SUDHL5 (cell line): ENCODE measurements around a stretch of chr2.

DNA sequence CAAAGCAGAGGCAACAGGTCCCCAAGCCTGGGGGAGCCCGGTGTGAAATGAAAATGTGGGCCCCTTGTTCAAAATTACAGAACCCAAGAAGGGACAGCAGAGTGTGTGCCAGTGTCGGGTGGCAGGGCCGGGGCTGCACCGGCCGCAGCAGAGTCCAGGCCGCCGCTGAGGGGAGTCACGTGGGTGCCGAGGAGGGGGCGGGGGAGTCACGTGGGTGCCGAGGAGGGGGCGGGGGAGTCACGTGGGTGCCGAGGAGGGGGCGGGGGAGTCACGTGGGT lies 10.1 kb downstream of the COLEC11 start:
- PRO-cap: no peak

DNA sequence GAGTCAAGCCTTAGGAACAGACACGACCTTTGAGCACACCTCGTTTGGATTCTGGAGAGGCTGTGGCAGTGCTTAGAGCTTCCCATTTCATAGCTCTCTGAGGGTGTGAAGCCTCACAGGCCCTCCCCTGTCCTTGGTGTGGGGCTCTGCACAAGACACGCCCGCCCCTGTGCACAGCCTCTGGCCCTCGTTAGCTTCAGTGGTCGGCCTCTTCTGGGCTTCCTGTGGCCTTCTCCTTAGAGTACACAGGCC lies 208.5 kb downstream of the DCDC2C start:
- PRO-cap: no peak

GRCh38 chr2:3913242-3913753 lies 209.9 kb downstream of the DCDC2C start:
- PRO-cap: no peak

DNA sequence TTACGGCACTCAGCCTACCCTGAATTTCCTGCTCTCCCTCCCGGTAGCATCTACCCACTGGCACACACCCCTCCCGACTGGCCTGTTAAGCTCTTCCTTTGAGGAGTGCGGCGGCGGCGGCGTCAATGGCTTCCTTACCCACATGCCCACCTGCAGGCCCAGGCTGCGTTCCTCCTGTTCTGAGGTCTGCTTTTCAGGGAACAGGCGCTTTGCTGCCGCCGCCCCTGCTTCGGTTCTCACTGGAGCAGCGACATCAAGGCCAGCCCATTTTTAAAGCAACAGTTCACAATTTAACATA lies 432.4 kb downstream of the DCDC2C start:
- PRO-cap: no peak

DNA sequence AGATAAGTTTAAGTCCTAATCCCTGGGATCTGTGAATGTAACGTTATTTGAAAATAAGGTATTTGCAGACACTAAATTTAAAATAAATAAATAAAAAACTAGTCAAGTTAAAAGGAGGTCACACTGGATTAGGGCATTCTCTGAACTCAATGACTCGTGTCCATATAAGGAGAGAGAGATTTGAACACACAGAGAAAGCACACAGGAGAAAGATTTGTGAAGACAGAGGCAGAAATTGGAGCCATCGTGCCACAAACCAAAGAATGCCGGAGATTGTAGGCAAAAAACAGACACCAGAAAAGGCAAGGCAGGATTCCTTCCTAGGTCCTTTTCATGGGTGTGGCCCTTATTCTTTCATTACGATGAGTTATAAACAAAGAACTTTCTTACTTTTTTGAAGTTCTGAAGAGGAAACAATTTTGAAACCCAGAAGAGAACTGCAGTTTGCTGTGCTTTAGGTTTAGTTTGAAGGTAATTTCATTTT lies 981.6 kb downstream of the DCDC2C start:
- PRO-cap: no peak

- PRO-cap: no peak
These were observed 633.2 kb upstream of the SOX11 start for GRCh38 chr2:5059058-5059334.

DNA sequence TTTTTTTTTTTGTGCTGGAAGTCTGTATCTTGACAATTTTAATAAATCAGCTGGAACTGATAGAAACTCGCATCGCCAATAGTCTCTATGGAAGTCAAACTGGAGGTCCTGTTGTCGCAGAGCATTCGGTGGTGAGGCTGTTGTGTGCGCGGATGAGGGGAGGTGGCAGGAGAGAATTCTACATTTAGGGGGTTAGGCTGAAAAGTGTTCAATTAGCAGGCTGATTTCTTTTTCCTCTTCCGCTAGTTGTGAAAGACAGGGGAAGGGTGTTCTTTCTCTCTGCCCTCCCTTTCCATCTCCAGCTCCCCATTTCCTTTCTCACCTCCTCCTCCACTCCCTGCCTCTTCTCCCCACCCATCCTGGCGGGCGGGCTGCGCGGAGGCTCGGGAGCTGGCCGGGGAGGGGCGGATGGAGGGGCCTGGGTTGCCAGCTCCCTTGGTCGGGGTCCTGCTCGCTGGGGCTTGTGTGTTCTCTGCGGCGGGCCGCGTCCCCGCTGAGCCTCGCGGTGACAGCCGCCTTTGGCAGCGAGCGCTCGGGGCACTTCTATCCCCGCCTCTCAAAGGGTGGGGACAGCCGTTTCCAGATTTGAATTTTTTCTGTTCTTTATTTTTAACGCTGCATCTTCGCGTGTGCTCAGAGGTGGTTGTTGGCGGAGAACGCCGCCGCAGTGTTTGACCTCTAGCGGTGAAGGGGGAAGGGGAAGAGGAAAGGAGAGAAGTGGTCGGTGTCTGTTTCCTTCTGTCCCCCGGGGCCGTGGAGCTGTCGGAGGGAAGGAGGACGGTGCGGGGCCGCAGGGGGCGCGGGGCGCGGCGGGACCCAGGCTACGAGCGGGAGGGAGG lies 3.6 kb downstream of the SOX11 start:
- PRO-cap: bidirectional peak, plus-strand start at position 124 of the sequence, minus-strand start at position 146 of the sequence; bidirectional peak, plus-strand start at position 632 of the sequence, minus-strand start at position 474 of the sequence

- PRO-cap: no peak
These were observed 381.6 kb downstream of the SOX11 start for GRCh38 chr2:6073657-6074386.

- PRO-cap: no peak
These were observed 10.0 kb downstream of the RNF144A start for GRCh38 chr2:6927106-6927677.

- PRO-cap: no peak
These were observed 803.9 kb upstream of the ID2 start for GRCh38 chr2:7877706-7878655.

DNA sequence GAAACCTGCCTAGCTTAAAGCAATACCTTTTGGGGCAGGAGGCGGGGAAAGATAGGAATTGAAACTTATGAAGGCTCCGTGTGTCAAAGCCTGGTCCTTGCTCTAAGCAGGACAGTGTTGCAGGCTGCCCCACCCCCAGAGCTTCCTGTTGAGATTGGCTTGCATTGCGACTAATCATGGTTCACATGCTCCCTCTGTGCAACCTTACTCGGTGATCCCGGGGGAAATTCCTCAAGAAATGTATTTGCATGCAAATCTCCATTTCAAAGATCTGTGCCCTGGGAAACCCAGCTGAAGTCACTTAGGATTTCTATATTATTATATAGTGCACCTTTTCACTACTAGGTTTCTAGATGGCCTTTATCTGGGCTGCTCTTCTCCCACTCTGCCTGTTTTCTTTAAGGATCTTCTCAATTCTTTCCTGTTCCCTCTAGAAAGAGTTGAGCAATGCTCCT lies 802.7 kb upstream of the ID2 start:
- PRO-cap: no peak

- PRO-cap: no peak
These were observed 562.5 kb upstream of the ID2 start for GRCh38 chr2:8119398-8119715.

GRCh38 chr2:8146396-8147063 lies 535.3 kb upstream of the ID2 start:
- PRO-cap: no peak

DNA sequence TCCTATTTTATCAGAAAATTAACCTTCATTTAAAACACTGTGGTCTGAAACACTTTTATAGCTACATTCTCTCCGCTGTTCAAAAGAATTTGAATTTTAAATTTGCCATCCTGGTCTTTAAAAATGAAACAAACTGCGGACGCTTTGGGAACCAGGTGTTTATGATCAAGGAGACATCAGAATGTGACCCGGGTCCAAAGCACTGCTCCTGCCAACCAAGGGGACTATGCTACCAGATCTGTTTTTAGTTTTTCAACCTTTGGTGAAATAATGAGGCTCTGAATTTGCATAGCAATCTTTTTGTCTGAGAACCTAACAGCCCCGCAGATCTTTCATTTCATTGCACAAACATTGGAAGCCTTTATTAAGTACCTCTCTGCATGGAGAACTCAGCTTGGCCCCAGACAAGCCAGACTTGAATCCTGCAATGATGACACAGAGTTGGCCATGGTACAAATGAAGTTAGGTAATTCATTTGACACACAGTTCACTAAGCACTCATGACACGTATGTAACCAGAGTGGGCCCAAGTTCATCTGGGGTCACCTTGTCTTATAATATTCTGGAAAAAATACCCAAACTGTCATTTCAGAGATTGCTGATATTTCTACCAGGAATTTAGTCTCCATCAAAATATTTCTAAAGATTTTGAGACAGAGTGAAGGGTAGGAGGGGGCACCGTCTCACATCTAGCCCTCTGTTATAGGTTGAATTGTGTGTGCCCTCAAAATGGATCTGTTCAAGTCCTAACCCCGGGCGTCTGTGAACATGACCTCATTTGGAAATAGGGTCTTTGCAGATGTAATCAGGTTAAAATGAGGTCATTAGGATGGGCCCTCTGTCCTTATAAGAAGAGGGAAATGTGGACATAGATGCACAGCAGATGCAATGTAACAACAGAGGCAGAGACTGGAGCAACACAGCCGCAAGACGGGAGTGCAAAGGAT lies 439.1 kb upstream of the ID2 start:
- PRO-cap: no peak

DNA sequence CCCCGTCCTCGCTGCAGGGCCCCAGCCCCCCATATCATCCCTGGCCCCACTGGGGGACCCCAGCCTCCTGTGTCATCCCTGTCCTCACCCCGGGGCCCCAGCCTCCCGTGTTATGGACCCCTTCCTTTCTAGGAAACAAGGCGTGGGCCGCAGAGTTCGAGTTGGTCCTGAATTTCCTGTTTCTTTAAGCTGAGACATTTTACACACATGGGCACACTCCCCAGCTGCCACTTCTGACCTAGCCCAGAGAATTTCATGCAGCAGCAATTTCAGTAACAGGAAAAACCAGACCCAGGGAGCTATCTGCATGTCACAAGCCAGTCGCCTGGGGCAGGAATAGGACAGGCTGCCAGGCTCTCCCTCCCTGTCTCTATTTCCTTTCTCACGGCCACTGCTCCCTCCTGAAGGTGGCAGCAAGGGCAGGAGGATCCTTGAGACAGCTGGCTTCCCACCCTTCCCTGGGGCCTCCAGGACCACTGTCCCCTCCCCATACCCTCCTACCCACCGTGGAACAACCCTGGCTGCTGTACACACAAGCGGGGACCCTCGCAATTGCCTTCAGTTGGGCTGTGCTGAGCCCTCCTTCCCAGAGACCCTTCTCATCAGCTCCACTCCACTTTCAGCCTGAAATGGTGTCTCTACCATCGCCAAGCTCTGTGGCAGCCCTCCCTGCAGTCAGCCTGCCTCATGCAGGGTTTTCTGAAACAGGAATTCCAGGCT lies 141.9 kb upstream of the ID2 start:
- PRO-cap: no peak

DNA sequence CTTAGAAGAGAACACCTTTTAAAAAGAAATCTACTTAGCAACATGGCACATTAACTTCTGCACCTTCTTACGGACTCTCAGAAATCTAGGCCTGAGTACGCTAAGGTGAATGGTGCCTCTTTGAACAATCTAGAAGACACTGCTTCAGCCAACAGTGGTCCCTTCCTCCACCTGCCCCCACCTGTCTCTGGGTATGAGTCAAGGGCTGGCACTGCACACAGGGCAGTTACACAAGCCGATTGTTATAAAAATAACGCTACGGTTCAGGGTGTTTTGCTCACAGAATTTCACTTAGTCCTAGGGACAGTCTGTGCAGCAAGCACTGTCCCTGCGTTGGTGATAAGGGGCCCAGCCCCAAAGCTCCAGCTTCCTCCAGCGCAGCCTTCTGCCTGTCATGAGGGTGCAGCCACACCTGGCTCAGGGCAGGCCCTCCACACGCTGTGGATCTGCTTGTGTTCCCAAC lies 114.8 kb upstream of the ID2 start:
- PRO-cap: no peak

GRCh38 chr2:8627763-8628098 lies 54.1 kb upstream of the ID2 start:
- PRO-cap: no peak

GRCh38 chr2:8636725-8637183 lies 45.1 kb upstream of the ID2 start:
- PRO-cap: no peak

DNA sequence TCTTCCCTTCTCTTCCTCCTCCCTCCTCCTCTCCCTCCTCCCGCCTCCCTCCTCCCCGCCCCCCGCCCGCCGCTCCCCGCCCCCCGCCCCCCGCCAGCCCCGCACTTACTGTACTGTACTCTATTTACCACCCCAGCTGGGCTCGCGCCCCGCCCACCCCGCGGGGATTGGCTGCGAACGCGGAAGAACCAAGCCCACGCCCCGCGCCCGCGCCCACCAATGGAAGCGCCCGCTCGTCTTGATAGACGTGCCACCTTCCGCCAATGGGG lies 204 bp upstream of the ID2 start:
- PRO-cap: bidirectional peak, plus-strand start outside the sequence, minus-strand start at position 110 of the sequence

DNA sequence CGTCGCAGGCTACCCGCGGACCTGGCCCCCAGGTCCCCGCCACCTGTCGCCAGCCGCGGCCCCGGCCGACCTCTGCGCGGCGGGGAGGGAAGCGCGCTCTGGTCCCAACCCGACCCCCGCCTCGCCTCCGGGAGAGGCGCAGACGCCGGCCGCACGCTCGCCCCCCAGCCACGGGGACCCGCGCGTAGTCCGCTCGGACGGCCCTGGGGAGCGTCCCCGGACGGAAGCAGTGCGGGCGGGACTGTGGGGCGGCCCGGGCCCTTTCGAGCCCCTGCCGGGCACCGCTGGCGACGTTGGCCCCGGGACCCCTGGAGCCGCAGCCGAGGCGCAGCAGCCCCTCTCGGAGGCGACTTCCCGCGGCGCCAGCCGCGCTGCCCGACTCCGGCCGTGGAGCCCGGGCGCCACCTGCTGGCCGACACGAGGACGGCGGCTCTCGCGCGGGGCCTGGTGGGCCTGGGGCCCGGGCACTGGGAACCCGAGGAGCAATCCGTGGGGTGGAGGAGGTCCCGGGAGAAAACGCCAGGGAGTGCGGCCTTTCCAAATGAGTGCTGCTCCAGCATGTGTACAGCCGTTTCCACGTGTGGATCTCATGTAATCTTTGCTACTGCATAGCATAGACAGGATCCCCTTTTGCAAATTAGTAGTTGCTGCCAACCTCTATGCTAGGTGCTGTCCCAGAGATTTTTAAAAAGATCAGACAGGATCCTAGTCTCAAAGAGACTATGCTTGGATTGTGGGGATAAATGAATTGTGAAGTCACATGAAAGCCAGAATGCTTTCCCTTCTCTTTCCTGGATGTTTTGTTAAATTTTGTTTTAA lies 3.9 kb downstream of the ID2 start:
- PRO-cap: no peak